ENCODE measurements around the gene FAXC.

GRCh38 chr6:99347247-99347805 lies 2.1 kb downstream of the FAXC start:
- CAGE, long polyA plus RNA: no peak
- RRBS: no CpG with 5 or more reads among the region's 7 CpGs

- CAGE, long polyA plus RNA: no peak
- RRBS: 2% methylated on average over 30 of the region's 65 CpGs
Observed at GRCh38 chr6:99349055-99349716, at the start of gene FAXC. FAXC (minus strand) TSS chr6:99349674.

GRCh38 chr6:99588457-99589304 lies 18.0 kb upstream of the PRDM13 start:
- CAGE, long polyA plus RNA: no peak
- RRBS: 1% methylated on average over 18 of the region's 58 CpGs

DNA sequence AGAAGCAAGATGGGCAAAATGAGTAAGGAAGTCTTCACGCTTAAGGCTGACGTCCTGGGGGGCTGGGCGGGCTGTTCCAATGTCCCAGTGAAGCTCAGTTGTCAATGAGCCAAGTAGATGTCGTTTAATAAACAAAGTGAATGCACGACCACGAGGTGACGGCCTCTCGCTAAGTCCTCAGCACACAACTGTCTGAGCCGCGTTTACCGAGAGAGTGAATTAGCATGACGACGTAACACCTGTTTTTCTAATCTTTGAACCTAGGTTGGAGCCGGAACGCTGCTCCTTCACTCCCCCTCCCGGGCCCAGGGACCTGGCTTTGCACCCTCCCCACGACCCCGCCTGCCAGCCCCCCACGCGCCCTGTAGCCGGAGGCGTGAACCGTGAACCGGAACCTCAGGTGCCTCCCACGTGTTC lies 2.2 kb upstream of the SIM1 start:
- CAGE, long polyA plus RNA: no peak
- RRBS: 27% methylated on average over 6 of the region's 25 CpGs

- CAGE, long polyA plus RNA: no peak
- RRBS: no CpG with 5 or more reads among the region's 7 CpGs
Observed at GRCh38 chr6:100484491-100485081, 19.9 kb upstream of the SIM1 start.

GRCh38 chr6:102190691-102191159 lies 797.2 kb downstream of the GRIK2 start:
- CAGE, long polyA plus RNA: no peak
- RRBS: no CpG with 5 or more reads among the region's 3 CpGs

DNA sequence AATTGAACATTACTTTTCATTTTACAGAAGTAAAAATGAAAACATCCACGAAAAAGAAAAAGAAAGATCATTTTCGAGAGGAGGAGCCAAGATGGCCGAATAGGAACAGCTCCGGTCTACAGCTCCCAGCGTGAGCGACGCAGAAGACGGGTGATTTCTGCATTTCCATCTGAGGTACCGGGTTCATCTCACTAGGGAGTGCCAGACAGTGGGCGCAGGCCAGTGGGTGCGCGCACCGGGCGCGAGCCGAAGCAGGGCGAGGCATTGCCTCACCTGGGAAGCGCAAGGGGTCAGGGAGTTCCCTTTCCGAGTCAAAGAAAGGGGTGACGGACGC lies 370.4 kb downstream of the HACE1 start:
- CAGE, long polyA plus RNA: no peak
- RRBS: no CpG with 5 or more reads among the region's 21 CpGs

GRCh38 chr6:105199749-105200182 lies 20.0 kb upstream of the POPDC3 start:
- CAGE, long polyA plus RNA: no peak
- RRBS: no CpG with 5 or more reads among the region's 7 CpGs

- CAGE, long polyA plus RNA: no peak
- RRBS: no CpG with 5 or more reads among the region's 7 CpGs
Observed at GRCh38 chr6:105428067-105428895, 25.4 kb upstream of the PREP start.

DNA sequence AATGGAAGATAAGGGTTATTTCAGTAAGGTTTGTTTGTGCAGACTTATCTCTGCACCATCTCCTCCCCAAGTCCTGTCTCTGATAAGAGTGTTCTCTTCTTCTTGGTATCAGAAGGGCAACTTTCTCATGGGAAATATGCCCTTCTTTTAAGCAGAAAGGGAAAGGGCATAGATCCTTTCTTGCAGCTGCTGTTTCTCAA lies 51.9 kb upstream of the PREP start:
- CAGE, long polyA plus RNA: no peak

DNA sequence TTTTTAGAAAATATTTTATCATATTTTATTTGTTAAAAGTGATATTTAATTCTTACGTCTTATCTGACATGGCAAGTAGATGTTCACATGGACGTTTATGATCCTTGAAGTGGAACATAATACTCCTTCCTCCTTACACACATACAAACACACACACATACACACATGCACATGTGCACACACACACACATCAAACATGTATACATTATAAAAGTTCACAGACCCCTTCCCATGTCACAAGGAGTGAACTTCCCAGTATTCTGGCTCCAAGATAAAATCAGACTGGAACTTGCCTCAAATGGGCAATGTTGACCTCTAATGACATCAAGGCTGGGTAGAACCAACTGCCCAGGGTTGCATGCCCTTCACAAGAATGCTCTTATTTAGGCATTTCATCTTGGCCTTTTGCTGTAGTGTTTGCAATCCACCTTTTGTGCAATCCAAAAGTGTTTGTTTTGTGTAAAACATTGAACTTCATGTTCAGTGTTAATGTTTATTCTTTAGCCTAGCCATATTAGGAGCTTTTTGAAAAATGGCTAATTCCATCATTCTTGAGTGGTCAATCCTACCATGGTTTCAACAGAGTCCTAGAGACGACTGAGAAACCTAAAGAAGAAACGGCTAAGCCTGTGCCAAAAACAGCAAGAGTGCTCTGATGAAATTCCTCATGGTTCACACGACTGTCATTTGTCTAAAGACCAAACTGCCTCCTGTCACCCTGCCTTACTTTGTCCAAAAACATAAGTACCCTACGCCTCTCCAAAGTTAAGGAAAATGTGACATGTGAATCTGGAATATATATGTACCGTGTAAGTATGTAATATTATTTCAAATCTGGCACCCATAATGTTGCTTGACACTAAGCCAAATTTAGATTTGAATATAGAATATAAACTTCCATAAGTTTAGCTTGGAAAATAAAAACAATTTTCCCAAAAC lies 279.7 kb upstream of the PRDM1 start:
- CAGE, long polyA plus RNA: no peak
- RRBS: no CpG with 5 or more reads among the region's 7 CpGs

GRCh38 chr6:105895933-105896698 lies 190.0 kb upstream of the PRDM1 start:
- CAGE, long polyA plus RNA: no peak
- RRBS: no CpG with 5 or more reads among the region's 11 CpGs

GRCh38 chr6:105991583-105991937 lies 94.6 kb upstream of the PRDM1 start:
- CAGE, long polyA plus RNA: no peak
- RRBS: no CpG with 5 or more reads among the region's 5 CpGs

DNA sequence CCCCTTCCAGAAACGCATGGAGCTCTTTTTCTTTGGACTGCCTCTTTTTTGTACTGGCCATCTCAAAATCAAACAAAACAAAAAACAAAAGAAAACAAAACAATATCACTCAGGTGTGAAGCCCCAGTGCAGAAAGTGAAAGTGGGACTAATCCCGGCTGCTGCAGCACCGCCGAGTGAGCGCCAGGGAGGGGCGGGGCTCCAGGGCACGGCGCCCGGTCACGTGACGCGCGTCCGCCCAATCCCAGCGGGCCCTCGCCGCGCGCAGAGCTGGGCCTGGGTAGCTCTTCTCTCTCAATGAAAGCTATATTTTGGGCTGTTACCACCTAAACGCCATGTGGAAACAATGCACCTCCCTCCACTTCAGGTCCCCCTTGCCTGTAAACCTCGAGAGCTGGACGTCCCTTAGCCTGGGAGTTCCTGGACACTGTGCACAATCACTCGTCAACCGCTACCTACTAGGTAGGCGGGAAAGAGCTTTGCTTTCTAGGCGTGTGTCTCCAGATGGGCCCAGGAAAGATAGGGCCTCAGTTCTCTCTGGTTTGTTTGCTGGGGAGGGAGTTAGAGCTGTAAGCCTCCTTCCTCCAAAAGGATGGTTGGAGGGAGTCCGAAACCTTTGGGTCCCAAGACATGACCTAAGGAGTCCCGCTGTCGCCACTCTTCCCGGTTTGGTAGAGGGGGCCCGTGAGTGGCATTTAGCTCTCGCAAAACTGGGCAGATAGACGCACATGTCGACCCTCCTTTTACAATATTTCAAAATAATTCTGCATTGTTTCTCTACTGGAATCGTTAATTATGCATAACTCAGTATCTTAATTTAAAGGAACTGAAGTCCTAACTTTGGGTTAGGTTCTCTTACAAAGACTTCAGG lies 93.5 kb upstream of the PRDM1 start:
- CAGE, long polyA plus RNA: no peak
- RRBS: 1% methylated on average over 8 of the region's 35 CpGs

DNA sequence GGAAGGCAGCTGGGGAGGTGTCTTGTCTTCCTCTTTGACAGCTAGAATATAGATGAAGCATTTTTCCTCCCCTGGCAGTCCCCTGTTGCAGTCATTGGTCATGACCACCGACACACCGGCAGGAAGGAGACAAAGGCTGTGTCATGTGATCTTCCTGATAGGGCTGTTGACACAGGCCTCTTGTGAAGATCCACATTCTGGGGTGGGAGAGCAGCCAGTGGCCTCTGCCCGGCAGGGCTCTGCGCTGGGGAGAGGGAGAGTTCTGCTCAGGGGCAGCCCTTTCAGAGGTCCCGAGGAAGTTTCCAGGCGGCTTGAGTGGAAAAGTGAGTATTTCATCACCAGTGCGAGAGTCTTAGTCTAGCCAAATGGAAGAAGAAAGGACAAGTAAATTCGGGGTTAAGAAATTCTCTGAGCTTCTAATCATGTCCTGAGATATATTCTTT lies 39.6 kb upstream of the PRDM1 start:
- CAGE, long polyA plus RNA: no peak
- RRBS: no CpG with 5 or more reads among the region's 8 CpGs

- CAGE, long polyA plus RNA: no peak
- RRBS: no CpG with 5 or more reads among the region's 15 CpGs
Observed at GRCh38 chr6:106104460-106105056, 18.4 kb downstream of the PRDM1 start.

DNA sequence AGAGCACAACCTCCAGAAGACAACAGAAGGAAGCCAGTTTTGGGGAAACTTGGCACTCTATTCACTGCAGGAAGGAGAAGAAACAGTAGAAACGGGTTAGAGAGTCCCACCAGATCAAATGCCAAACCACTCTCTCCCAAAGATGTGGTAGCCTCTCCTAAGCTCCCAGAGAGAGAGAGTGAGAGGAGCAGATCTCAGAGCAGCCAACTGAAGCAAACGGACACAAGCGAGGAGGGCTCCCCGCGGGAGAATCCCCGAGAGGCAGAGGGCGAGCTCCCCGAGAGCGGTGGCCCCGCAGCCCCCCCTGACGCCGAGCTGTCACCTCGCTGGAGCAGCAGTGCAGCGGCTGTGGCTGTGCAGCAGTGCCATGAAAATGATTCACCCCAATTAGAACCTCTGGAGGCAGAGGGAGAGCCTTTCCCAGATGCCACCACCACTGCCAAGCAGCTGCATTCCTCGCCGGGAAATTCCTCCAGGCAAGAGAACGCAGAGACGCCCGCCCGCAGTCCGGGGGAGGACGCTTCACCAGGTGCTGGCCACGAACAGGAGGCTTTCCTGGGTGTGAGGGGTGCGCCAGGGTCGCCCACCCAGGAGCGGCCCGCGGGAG lies 117.8 kb downstream of the RTN4IP1 start:
- CAGE, long polyA plus RNA: no peak
- RRBS: 2% methylated on average over 6 of the region's 28 CpGs

- CAGE, long polyA plus RNA: no peak
- RRBS: no CpG with 5 or more reads among the region's 1 CpG
Observed at GRCh38 chr6:106871102-106871398, 103.5 kb downstream of the CD24 start.

GRCh38 chr6:106912967-106913205 lies 61.6 kb downstream of the CD24 start:
- CAGE, long polyA plus RNA: no peak
- RRBS: no CpG with 5 or more reads among the region's 1 CpG

- CAGE, long polyA plus RNA: no peak
- RRBS: no CpG with 5 or more reads among the region's 4 CpGs
Observed at GRCh38 chr6:106976394-106976755, 1.8 kb upstream of the CD24 start.

Data from BJ (cell line).